Metastatic Liver Carcinoma in the Lung (tissue), 2 donors: ENCODE data around the gene PDE6B.

GRCh38 chr4:52735-53127 is 390 bp upstream of the ZNF595 start:
- PRO-cap, 2 experiments: no peak in any of the 2 experiments

- PRO-cap, 2 experiments: no peak in any of the 2 experiments
Measured at GRCh38 chr4:373369-373968, 35.9 kb downstream of the ZNF141 start.

DNA sequence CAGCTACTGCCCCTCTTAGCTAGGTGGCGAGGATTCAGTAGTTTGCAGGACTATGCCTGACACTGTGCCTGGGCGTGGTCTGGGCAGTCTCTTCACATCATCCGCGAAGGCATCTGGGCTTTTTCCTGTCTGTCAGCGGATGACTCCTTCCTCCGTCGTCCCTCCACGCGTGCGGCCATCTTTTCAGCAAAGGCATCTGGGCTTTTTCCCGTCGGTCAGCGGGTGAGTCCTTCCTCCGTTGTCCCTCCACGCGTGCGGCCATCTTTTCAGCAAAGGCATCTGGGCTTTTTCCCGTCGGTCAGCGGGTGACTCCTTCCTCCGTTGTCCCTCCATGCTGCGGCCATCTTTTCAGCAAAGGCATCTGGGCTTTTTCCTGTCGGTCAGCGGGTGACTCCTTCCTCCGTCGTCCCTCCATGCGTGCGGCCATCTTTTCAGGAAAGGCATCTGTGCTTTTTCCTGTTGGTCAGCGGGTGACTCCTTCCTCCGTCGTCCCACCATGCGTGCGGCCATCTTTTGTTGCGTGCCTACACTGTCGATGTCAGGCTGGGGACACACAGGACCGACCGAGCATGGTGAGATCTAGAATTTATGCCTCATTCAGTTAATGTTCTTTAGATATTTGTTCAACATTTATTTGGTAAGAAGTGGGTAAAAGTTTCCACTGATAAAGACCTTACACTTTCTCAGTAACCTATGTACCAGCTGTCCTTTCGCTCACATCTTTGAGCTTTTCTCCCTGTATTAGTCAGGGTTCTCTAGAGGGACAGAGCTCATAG is 12.4 kb upstream of the TMEM271 start:
- PRO-cap, 2 experiments: no peak in any of the 2 experiments

DNA sequence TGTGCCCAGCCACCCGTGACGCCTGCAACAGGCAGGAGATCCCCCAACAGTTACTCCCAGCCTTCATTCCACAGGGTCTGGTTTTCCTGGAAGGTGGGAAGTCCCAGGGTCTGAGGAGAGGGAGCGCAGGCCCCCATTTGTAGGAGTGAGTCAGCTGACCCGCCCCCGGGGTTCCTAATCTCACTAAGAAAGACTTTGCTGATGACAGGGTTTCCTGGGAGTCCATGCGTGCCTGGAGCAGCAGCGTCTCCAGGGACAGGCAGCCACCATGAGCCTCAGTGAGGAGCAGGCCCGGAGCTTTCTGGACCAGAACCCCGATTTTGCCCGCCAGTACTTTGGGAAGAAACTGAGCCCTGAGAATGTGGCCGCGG is at the start of gene PDE6B:
TSS of gene PDE6B (plus strand) at position 215 of the 371 bp plus-strand sequence.
- PRO-cap, 2 experiments: no peak in any of the 2 experiments

DNA sequence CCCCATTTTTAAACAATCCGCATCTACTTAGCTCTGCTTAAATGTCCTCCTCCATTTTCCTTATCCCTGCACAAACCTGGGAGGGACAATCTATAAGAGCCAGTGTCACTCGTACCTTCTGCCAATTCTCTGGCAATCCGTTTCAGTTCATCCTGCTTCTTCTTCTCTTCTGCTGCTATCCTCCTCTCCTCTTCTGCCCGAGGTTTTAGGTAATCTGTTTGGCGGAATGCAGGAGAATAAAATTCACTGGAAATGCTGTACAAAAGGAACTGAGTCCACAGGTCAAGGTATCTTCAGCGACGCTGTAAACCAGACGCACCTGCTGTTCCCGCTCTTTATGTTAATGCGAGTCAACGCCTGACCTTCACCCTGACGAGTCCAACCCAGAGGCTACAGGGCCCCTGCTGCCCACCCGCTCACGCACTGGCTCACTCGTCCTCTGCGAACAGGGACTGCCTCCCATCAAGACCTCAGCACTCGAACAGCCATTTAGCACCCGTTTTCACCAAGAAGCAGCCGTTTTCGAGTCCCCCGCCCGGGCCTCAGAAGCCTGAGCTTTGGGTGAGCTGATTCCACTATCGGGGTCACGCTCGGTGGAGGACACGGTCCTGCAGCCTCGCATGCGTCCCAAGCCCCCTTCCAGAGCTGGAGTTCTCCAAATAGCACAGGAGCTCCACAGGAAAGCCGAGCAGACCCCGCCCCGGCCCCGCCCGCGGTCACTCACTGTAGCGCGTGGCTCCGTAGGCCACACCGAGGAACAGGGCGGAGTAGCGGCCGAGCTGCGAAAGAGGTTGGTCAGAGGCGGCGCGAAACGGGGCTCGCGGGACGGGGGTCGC is 670 bp downstream of the ATP5ME start:
- PRO-cap, 2 experiments: peak in 2 of 2 experiments; most common plus-strand start position 748 of the sequence (in 2)

DNA sequence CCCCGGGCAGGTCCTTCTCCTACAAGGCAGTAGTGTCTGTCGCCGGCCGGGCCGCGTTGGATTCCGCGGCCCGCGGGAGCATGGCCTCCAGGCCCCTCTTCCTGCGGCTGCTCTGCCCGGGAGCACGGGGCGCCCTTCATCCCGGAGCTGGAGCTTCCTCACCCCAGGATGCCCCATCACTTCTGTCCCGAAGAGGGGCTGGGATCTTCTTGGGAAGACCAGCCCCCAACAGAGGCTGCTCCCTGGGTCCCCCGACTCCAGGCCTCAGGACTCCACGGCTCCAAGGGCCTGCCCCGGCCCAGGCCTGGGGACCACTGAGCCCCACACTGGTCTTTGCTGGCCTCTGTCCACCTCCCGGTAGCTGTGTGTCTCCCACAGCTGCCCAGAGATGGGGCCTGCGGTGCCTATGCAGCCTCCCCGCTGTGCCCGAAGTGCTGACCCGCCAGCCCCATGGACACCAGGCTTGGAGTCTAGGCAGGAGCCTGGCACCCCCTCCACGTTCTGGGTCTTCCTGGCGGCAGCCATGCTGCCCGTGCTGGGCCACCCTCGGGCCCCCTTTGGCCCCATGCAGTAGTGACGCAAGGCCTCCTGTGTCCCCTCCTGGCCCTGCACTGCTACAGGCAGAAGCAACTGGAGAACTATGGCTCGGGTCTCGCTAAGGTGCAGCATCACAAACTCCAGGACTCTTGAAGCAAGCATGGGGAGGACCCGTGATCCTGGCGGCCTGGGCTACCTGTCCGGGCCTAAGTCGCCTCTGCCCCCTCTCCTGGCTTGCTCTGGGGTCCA is 645 bp downstream of the MYL5 start:
- PRO-cap, 2 experiments: no peak in any of the 2 experiments

DNA sequence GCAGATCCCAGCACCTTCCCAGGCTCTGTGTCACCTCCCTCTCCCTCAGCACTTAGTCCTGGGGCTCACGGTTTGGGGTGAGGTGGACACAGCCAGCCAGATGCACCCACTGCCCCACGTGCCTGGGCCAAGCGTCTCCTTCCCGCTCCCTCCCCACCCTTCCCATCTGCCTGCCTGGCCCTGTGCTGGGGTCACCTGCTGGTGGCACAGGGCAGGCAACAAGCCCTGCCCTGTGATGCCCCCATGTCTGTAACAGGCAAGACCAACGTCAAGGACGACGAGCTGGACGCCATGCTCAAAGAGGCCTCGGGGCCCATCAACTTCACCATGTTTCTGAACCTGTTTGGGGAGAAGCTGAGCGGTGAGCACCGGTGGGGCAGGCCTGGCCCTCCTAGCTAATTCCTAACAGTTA is 5.3 kb downstream of the MYL5 start:
- PRO-cap, 2 experiments: no peak in any of the 2 experiments

DNA sequence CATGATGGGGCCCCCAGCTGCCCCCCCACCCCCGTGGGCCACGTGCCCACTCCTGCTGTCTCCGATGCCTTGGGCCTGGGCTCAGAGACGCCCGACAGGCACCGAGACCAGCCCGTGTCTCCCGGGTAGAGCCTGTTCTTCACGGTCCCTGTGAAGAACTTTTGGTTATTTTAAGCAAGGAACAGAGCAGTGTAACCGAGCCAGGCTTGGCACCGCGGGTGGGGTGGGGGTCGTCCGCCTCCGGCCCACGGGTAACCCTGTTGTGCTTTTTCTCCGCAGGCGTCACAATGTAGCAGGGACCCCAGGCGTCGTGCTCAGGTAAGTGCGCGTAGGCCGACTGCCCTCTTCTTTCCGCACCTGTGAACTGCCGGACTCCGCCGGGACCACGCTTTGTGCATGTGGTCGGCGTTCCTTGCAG is 24.7 kb downstream of the PCGF3 start:
- PRO-cap, 2 experiments: no peak in any of the 2 experiments

DNA sequence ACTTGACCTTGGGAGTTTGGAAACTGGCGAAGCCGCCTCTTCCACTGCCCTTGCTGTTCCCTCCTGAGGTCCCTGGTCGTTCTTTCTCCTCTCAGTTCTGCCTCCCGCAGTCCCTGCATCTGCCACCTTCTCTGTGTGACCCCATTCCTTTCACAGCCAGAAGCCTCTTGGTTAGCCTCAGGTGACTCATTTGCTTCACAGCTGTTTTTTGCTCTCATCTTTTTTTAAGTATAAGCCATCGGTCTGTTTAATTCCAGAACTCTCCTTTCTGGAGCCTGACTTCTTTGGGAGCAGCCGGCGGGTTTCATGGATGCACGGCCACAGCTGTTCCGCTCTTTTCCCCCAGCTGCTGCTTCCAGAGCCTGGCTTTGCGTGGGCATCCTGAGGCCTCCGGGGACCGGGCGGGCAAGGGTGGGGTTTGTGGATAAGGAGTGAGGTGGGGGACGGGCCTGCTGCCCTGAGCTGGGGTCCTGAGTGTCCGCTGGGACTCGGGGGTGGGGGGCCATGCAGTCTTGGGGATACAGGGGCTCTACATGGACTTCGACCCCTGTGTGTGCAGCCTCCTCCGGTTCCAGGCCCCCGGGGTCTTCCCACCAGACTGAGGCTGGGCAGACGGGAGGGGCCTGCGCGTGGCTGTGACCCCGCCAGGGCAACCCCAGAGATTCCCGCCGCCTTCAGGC is 46.7 kb downstream of the PCGF3 start:
- PRO-cap, 2 experiments: no peak in any of the 2 experiments

DNA sequence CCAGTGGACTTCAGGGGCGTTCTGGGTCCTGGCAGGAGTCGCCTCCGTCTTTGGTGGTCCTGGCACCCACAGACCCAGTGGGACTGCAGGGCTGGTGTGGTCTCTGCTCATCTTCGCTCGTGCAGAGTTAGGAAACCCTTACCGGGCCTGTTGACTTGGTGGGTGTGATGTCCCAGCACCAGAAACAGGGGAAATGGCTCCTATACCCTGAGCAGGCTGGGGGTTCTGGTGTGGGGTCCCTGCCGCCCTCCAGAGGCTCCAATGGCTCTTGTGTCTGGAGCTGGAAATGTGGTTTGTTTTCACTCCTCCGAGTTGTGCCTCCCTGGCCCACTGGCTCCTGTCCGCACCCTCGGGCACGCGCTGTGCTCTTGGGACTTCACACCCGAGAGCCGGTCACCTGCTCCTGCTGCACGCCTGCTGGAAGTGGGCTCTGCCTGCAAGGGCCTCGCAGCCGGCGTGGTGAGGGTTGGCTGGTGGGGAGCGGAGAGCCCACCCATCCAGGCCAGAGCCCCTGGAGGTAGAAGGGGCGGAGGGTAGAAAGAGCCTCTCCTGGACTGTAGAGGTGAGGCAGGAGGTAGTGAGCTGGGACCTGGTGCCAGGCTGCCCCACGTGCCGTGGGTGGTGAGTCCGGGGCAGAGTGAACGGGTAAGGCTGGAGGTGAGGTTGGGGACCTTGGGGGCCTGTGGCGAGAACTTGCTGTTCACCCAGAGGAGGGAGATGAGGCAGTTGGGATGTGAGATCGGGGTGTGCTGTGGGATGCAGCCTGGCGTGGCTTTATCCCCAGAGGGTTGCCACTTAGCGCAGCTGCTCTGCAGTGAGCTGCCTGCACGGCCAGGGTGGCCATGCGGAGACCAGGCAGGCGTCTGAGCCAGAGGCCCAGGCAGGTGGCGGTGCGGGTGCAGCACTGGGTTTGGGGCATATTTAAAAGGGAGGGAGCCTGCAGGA is 48.6 kb downstream of the PCGF3 start:
- PRO-cap, 2 experiments: no peak in any of the 2 experiments

GRCh38 chr4:761898-762365 is 56.3 kb downstream of the PCGF3 start:
- PRO-cap, 2 experiments: no peak in any of the 2 experiments

- PRO-cap, 2 experiments: peak in 1 of 2 experiments; most common minus-strand start chr4:786689 (in 1)
Measured at GRCh38 chr4:786229-787427, 39.3 kb downstream of the CPLX1 start.

- PRO-cap, 2 experiments: no peak in any of the 2 experiments
Measured at GRCh38 chr4:905181-906015, 26.7 kb downstream of the GAK start.

DNA sequence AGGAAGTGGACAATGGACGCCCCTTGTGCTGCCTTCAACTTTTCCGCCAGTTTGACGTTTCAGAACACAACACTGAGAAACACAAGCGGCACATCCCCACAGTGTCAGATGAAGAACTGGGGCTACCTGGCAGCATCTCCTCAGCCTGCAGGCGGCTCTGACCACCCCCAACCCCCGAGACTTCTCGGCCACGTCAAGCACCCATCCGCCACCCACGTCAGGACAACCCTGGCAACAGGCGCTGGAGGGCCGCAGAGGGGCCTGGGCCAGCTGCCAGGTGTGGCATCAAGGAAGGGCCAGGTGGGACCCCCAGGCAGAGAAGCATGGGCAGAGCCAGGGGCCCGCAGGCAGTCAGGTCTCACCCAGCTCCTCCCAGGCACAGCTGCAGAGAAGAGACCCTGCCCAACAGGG is 22.3 kb downstream of the GAK start:
- PRO-cap, 2 experiments: no peak in any of the 2 experiments

DNA sequence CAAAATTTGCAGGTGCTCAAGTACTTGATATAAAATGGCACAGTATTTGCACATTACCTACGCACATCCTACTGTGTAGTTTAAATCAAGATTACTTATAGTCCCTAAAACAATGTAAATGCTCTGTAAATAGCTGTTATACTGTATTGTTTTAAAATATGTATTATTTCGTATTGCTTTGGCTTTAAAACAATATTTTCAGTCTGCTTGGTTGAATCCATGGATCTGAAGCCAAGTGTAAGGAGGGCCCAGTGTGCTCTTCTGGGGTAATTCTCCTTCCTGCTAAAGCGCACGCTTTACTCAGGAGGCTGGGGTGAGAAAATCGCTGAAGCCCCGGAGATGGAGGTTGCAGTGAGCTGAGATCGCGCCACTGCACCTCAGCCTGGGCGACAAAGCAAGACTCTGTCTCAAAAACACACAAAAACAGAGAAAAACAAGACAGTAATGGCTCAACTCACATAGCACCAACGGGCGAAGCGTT is 456 bp upstream of the IDUA start:
- PRO-cap, 2 experiments: no peak in any of the 2 experiments

DNA sequence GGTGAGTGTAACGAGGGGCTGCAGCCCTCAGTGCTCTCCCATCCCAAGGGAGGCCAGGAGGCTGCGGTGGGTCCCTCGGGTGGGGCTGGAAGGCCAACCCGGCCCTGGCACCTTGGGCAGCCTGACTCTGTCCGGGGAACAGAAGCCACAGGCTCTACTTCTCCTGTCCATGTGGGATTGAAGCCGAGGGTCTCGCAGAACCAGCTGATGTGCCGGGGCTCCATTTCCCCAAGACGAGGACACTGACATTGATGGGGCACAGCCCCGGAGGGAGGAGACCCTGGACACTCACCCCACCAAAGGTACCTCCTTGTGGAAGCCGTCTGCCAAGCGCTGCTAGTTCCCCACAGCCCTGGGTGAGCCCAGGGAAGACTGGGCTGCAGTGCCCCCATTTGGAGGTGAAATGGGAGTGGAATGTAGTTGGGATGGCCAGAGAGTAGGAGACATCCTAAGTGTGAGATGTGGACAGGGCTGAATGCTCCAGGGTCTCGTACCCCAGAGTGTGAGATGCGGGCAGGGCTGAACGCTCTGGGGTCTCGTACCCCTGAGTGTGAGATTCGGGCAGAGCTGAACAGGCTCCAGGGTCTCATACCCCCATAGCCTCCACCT is 2.3 kb upstream of the SLC26A1 start:
- PRO-cap, 2 experiments: no peak in any of the 2 experiments

GRCh38 chr4:1008887-1009362 is 2.5 kb upstream of the FGFRL1 start:
- PRO-cap, 2 experiments: no peak in any of the 2 experiments

DNA sequence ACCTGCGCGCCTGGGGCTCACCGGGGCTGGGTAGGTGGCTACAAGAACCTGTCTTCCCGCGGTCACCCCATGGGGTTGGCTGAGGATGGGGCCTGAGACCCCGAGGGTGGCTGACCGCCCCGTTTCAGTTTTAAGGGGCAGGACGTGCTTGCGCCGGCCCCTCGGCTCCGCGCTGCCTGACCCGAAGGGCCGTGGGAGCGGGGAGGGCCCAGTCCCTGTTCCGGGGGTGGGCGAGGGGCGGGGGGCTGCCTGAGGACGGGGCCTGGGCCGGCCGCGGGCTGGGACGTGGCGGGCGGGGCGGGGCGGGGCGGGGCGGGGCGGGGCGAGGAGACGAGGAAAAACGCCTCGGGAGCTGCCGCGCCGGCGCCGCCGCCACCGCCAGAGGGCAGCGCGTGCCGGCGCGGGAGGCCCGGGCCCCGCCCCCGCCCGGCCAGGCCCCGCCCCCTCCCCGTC is 2.0 kb upstream of the FGFRL1 start:
- PRO-cap, 2 experiments: peak in 2 of 2 experiments; most common minus-strand start position 174 of the sequence (in 2)

GRCh38 chr4:1035307-1035922 is 24.0 kb downstream of the FGFRL1 start:
- PRO-cap, 2 experiments: no peak in any of the 2 experiments

- PRO-cap, 2 experiments: no peak in any of the 2 experiments
Measured at GRCh38 chr4:1208245-1209050, 36.1 kb upstream of the SPON2 start.